ENCODE results near the genes SDS and TBX3.

DNA sequence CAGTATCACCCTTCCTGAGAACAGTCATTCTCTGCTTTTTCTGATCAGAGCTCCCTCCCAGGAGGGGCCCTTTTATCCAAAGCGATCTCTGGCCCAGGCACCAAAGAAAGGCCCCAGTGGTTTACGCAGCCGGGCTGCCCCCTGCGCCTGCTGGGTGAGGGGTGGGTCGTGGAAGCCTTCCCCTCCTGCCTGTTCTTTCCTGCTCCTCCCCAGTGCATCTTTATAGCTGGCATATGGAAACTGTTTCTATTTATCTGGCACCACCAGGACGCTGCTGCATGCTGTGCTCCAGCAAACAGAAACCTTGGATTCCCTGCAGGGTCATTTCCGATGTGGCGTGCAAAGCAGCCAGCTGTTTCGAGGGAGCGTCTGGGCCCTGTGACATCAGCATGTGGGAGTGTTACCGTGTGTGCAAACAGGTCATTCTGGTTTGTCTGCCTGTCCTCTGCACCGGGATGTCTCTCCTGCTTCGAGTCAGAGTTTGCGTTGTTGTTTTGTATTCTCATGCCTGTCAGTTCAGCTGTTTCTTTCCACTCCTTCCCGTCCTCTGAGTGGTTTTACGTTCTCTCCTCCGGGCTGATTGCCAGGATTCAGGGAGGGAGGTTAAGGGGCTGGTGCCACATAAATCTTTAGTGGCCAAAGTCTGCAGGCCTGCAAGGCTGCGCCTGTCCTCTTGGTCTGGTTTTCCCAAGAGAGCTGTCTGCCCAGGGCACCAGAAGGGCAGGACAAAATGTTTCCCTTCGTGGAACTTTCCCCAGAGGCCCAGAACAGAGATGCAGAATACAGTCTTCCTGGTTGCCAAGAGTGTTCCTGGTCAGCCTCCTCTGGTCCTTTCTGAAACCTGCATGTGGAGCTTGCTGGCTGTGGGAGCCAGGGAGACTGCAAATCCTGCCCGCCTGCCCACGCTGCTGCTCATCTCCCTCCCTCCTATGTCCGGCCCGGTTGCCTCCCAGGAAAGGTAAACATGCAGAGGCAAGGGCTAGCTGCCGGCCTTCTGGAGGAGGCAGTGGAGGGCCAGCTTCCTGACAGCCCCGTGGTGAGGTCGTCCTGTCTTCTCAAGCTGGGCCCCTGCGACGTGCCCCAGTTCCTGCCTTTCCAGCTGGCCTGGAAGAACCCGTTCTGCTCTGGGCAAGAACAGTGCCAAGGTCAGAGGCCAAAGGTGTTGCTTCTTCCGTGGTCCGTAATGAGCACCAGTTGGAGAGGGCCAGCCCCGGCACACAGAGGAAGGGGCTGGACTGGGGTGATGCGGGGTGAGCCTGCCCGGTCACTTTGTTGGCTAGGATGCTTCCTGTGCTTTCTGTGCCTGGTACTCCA is 24.8 kb downstream of the TPCN1 start:
- RRBS = 30% methylated on average over 8 of the region's 34 CpGs

DNA sequence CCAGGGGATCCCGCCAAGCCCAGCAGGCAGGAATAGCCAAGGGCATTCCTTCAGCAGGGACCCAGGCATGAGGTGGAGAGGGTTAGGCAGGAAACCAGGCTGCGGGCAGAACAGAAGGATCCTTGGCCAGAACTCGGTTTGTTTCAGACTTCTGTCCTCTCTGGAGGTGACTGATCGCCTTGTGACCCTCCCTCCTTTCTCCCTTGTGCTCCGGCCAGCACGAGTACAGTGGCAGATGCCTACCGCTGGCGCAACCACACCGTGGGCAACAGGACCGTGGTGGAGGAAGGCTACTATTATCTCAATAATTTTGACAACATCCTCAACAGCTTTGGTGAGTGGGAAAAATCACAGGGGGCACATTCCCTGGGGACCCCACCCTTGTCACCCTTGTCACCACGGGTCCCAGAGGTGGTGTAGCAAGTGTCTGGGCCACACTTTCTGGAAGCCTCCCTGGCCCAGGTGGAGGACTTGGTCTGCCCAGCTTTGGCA is 45.0 kb downstream of the SLC8B1 start:
- RRBS = no CpG with 5 or more reads among the region's 11 CpGs

DNA sequence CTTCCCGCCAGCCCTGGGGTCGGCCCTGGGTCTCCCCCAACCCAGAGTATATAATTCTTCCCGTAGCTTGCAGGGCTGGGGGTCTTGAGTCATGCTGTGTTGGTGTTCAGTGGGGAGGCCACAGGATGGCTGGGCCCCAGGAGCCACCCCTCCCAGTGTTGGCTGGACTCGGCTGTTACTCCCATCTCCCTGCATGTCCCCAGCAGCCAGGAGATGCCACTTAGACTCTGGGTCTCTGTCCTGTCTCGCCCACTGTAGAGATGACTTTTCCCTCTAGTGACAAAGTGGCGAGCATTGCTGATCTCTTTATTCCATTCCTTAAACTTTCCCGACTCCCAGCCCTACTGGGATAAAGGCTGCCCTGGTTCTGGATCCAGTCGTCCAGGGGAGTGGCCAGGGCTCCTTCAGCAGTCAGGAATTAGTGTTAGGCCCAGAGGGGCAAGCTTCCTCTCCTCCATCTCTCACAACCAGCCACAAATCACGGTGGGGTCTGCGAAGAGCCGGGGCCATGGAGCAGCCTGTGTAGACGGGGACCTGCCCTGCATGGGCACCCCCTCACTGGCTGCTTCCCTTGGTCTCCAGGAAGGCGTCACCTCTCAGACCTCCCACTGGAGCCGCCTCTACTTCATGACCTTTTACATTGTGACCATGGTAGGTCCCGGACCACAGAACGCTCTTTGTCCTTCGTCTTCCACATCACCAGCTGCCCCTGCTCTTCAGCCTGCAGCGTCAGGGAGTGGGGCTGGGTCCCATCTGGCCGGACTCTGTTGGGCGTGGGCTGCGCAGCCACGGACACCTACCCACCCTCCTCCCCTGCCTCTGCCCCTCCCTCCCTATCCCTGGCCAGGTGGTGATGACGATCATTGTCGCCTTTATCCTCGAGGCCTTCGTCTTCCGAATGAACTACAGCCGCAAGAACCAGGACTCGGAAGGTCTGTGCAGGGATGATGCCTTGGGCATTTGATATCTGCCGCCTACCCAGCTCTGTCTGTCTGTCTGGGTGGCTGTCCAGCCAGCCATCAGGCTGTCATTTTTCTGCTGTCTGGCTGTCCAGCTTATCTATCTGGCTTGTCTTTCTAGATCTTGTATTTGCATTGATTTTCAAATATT is 43.5 kb downstream of the SLC8B1 start:
- RRBS = 66% methylated on average over 5 of the region's 30 CpGs

DNA sequence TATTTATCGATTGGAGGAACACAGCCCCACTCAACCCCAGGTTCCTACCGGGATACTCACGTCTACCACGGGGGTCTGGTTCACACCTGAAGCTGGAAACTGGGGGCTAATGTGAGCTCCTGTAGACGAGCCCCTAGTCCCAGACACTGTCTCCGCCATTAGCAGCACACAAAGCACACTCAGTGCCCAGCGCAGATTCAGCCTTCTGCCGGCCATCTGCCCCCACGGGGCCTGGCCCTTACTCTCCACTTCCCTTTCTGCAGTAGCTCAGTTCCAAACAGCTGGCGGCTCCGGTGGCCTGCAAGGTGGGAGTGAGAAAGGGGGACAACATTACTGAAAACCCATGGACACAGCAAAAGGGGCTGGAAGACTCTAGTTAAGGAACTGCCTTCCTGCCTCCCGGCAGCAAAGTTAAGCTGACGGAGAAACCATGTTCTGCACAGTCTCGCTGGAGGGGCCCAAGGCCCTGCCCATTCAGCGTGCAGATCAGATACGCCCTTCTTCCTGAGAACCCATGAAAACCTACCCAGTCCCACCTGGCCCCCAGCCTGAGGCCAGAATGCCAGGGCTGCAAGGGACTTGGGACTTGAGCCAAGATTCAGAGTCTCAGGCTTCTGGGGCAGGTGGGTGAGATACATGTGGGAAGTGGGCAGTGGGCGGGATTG is 2.1 kb downstream of the SLC8B1 start:
- RRBS = 42% methylated on average over 6 of the region's 17 CpGs

GRCh38 chr12:113380518-113380935 is 22.1 kb downstream of the PLBD2 start:
- RRBS = no CpG with 5 or more reads among the region's 11 CpGs

DNA sequence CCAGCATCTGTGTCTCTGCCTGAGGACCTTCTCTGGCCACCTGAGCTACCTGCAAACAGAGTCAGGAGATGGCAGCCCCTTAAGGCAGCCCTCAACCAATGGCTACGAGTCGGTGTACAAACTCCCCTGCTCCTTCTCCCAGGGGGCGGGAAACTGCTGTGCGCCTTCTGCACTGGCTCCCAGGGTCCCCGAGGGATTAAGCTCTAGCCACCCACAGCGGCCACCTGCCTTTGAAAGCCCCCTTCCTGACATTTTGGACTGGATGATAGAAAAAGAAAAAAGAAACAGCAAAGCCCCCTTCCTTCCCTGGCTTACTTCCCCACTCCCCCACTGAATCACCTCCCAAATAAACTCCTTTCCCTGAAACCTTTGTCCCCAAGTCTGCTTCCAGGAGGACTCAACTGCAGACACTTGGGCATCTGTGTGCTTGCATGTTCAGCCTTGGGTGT is 6.1 kb downstream of the SDS start:
- RRBS = no CpG with 5 or more reads among the region's 6 CpGs

DNA sequence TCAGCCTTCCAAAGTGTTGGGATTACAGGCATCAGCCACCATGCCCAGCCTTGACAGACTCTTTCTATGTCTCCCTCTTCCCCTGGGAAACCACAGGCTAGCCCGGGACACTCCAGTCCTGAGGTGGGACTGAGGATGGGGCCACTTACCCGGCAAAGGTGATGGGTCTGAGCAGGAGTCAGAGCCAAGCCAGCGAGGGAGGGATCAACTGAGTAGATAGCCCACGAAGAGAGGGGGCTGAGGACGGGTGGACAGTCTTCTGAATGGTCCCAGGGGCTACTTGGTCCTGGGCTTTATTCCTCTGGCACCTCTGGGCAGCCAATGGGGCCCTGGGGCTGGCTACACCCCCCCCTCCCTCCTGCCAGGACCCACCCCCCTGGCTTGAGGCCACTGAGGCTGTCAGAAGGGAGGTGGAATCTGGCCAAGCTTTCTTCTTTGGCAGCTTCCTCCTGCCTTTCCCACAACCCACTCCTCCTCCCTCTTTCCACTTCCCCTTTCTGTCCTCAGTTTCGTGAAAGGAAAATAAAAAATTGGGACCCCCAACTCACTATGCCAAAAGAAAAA is at the start of gene SDS:
SDS (minus strand) TSS at position 269 of the 564 bp plus-strand sequence.
- RRBS = 19% methylated on average over 1 of the region's 6 CpGs

- RRBS = no CpG with 5 or more reads among the region's 2 CpGs
Observed at GRCh38 chr12:113416444-113416618, 5.8 kb upstream of the SDSL start.

GRCh38 chr12:113638334-113638933 is 166.8 kb upstream of the LHX5 start:
- RRBS = no CpG with 5 or more reads among the region's 18 CpGs

DNA sequence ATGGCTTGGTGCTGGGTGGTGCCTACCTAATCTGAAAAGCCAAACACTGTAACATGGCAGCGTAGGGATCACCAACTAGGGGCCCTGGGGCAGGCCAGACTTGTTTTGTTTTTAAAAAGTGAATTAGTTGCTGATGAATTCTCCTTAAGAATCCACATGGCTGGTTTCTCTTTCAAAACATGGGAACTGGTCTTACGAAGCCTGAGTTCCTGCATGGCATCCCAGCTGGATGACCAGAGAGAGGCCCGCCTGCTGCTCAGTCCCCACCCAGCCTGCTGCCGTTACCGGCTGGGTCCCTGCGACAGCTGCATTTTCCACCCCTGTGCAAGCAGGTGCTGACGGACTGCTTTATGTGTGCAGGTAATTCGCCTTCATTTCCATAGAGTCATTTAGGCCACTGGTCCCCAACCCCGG is 52.1 kb downstream of the RBM19 start:
- RRBS = no CpG with 5 or more reads among the region's 9 CpGs

DNA sequence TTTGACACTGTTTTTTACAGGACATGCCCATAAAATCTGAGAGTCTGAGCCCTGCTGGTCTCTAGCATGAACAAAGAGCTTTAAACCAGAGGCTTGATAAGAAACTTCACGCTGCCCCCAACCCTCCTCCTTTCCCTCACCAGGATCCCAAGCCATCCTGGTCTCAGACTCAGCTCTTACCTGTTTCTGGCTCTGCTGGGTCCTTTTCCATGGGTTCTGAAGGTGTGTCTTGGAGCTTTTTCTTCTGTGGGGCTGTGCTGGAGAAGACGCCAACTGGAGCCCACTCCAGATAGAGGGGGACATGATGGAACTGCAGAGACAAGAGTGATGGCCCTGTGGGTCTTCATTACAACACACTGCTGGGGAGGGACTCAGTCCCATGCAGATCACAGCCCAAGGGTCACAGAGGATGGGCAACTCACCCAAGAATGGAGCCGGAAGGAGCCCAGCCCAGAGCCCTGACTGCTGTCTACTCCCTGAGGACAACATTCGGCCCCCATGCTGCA is 29.2 kb downstream of the RBM19 start:
- RRBS = no CpG with 5 or more reads among the region's 4 CpGs

DNA sequence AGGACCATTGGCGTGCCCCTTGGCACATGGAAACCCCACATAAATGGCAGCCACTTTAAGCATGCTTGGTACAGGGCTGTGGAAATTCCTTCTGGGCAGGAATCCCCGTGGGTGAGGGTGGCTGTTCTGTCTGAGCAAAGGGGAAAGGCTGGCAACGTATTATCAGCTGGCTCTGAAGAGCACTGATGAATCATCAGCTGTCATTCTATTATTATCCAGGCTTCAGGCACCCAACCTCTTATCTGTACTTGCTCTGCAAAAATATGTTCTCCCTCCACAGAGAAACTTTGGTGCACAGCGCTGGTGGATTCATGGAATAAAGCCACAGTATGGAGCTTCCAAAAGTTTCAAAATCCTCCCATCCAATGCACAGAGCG is 167.2 kb downstream of the TBX5 start:
- RRBS = no CpG with 5 or more reads among the region's 5 CpGs

DNA sequence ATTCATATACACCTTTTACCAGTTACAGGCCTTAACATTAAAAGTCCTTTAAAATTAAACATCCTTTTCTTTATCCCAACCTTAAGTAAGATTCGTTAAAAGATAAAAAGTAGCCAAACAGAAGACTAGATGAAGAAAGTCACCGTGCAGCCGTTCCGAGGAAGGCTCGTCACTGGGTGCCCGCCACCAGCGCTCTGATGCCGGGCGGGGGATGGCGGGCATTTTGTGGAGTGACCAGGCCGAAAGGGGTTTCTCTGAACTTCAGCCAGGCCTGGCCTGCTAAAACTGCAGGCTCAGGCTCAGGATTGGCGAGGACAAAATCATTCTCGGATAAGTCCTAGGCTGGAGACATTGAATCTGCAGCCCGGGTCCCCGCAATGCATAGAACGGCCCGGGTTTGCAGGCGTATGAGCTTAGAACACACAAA is 1.4 kb downstream of the TBX5 start:
- RRBS = no CpG with 5 or more reads among the region's 18 CpGs

DNA sequence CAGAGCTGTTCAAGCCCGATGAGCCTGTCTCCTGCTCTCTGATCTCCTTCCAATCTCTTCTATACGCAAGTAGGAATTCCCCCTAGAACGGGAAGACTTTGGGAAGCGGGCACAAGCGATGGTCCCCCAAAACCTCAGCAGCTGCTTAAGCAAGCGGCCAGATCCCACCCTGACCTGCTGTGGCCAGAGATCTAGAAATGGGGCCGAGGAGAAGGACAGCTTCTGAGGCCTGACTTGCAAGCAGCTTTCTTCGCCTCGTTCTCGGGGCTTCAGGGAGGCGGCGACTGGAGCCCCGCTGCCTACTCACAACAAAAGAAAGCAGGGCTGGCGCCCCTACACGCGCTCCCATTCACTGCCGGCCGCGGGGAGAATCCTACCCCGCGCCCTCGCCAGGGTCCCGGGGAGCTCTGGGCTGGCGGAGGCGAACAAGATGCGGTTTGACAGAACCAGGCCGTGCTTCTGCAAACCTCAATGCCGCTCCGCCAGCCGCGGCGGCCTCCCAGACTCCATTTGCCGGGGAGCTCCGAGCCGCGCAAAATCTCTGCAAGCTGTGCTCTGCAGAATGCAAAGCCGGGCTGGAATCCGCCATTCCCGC is 880 bp downstream of the TBX5 start:
- RRBS = 4% methylated on average over 20 of the region's 39 CpGs

DNA sequence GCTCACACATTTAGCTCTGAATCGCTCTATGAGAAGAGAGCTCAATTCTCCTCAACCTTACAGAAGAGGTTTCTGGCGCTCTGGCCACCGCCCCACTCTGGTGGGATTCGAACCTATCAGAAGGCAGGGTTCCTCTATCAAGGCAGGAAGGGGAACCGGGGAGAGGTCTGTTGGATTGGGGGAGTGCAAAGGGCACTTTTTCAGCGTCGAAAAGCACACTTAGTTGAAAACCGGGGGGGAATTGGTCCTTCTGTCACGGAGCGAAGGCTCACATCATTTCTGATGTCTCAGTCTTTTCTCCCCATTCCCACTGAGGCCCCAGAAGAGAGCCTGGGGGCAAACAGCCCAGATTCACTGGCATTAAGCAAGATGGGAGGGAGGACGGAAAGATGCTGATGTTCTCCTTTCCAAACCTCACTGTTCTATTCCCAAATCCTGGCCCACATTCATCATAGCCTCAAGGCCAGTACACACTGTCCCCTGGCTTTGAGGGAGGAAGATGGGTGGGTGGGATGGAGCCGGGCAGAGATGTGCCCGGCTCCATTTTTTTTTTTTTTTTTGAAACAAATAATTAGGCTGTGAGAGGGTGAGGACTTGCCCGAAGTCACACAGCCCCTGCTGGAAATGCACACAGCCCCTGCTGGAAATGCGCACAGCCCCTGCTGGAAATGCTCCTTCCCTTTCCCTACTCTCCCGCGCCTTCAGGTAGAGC is 7.7 kb upstream of the TBX5 start:
- RRBS = 38% methylated on average over 4 of the region's 17 CpGs

DNA sequence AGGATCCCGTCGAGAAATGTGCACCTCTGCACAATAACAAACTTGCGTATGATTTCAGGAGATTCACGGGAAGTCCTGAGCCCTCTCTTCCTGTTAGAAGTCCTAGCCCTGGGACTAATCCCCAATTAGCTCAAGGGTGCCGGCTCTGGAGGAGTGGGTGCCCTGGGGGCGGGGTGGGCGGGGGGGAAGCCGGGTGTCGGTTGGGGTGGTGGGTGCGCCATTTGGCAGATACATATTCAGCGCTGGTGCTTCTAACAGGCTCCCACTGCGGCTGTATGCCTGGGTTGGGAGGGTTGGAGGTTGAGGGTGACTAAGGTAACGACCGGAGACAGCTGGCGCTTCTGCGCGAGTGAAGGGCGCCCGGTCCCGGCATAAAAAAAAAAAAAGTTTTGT is 19.4 kb downstream of the TBX3 start:
- RRBS = 27% methylated on average over 9 of the region's 20 CpGs

DNA sequence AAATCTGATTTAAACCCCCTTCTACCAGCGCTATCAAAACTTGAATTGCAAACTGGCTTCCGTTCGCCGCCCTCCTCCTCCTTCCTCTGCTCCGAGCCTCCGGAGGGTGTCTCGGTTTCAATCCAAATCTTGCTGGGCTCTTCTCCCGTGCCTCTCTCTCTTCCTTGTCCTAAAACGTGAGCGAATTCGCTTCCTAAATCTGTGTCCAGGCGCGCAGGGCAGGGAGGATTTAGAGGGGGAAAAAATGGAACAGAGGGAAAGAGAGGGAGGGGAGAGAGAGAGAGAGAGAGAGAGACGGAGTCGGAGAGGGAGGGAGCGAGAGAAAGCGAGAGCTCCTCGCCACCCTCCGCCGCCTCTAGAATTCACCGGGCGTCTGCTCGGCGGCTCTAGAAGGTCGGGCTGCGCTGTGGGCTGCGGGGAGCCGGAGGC is at the start of gene TBX3:
TBX3 (minus strand) TSS at position 375 of the 429 bp plus-strand sequence.
- RRBS = 4% methylated on average over 8 of the region's 28 CpGs

GRCh38 chr12:114687753-114688325 is 3.9 kb upstream of the TBX3 start:
- RRBS = no CpG with 5 or more reads among the region's 16 CpGs

- RRBS = no CpG with 5 or more reads among the region's 13 CpGs
Observed at GRCh38 chr12:114799425-114800044, 115.6 kb upstream of the TBX3 start.

DNA sequence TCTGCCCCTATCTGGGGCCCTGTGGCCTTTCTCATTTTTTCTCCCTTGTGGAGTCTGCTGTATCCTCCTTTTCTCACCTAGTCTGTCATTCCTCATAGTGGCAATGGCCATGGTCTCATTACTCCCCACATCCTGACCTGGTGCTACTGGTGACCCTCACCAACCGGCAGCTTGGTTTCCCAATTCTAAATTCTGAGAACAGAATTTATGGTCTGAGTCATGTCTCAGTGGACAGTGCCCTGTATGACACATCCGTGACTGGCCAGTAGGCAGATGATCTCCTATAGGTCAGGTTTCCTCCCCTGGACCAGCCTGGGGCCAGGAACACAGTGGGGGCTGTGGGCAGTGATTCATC is 249.4 kb upstream of the TBX3 start:
- RRBS = no CpG with 5 or more reads among the region's 2 CpGs